Adrenal gland (tissue), 7 donors: ENCODE data around the genes NHEJ1 and ANKZF1.

DNA sequence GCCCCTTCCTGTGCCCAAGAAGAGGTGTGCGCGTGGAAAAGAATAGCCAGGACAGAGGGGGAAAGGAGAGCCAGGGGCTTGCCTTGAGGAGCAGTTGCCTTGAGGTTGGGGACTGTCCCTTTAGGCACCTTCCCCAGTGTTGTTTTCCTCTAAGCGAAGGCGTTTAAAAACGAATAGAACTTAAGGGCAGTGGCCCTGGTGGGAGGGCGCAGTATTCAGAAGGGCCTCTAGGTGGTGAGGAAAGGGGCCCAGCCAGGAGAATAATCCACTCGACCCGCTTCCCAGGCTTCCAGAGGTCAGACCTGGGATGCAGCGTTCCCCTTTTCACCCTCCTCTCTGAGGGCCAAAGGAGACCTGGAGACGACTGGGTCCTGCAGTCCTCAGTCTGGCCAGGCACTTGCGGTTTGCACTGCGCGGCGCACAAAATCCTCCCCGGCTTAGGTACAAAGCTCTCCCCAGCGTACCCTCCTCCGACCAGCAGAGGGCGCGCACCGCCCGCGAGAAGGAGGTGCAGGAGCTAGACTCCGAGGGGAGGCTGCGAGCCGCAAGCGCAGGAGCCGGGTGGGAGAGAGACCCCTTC lies 5.2 kb downstream of the FEV start:
- PRO-cap, 3 experiments: peak in 1 of 3 experiments; most common plus-strand start position 513 of the sequence (in 1); most common minus-strand start position 399 of the sequence (in 1)
- RAMPAGE, long total RNA, 4 experiments: no peak in any of the 4 experiments
- RRBS: no CpG with 5 or more reads among the region's 27 CpGs

- PRO-cap, 3 experiments: peak in 3 of 3 experiments; most common plus-strand start chr2:219002251 (in 1); most common minus-strand start chr2:219001977 (in 3)
- RAMPAGE, long total RNA, 4 experiments: no peak in any of the 4 experiments
- RRBS: 2% methylated on average over 4 of the region's 31 CpGs
Observed at GRCh38 chr2:219001866-219002383, 8.7 kb upstream of the CRYBA2 start.

- PRO-cap, 3 experiments: peak in 1 of 3 experiments; most common plus-strand start chr2:219002704 (in 1); most common minus-strand start chr2:219002587 (in 1)
- RAMPAGE, long total RNA, 4 experiments: no peak in any of the 4 experiments
- RRBS: 3% methylated on average over 17 of the region's 94 CpGs
Observed at GRCh38 chr2:219002384-219003581, 9.6 kb upstream of the CRYBA2 start.

DNA sequence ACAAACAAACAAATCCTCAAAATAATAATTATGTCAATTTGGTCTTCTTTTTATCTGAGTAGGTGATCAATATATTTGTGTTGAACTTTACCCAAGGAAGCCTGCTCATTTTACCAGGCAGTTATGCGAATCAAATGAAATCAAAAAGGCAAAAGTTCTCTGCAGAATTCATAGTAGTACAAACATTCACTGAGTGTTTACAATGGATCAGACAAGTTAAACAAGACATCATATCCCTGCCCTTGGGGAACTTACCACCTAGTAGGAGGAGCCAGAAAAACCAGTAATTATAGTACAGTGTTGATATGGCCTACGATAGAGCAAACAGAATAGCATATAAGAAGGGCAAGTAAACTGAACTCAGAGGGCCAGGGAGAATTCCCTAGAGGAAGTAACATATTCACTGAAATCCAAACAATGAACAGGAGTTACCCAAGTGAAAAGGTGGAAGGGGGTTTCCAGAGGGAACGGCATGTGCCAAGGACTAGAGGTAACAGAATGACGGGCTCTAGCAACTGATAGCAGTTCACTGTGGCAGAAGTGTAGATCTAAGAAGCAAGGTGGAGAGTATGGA lies 34.1 kb downstream of the NHEJ1 start:
- PRO-cap, 3 experiments: no peak in any of the 3 experiments
- RAMPAGE, long total RNA, 4 experiments: no peak in any of the 4 experiments
- RRBS: no CpG with 5 or more reads among the region's 4 CpGs

DNA sequence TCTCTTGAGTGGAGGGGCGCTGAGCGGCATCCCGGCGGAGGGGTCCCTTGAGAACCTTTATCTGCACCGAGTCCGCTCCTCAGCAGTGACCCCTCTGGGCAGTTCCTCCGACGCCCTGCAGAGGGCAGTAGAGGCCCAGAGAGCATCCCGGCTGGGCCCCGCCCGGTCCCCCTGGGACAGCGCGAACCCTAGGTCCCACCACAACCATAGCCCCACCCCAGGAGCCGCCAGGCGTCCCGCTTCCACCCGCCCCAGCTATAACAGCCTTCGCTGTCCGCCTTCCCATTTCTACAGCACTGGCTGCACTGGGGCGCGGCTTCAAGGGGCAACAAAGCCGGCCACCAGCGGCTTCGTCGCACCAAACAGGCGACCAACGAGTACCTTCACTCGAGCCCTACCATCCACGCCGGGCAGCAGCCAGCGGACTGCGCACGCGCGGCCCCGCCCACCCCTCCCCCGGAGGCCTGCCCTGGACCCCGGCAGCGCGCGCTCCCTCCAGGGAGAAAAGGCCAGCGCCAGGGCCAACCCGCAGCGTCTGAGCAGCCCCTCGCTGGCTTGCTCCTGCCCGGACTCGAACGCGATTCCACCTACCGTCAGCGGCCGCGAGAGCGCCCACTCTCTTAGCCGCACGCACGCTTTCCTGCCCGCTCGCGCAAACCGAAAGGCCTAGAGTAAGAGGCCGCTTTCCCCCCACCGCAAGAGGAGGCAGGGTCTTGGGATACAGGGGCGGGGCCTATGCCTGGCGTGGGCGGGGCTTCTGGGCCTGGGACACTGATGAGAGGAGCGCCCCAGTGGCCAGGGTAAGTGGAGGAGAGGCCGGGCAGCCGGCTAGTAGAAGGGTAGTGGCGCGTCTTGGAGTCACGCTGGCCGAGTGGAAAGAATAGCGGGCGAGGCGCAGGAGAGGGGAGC lies at the start of gene NHEJ1:
Gene NHEJ1 (minus strand): TSS at position 687 of the 909 bp plus-strand sequence.
- PRO-cap, 3 experiments: peak in 3 of 3 experiments; most common plus-strand start position 459 of the sequence (in 3); most common minus-strand start position 427 of the sequence (in 3)
- RAMPAGE, long total RNA, 4 experiments: start-site peak on the minus strand in 4 of 4 experiments, centred at positions 670 to 683 of the sequence, 15 to 97 reads per replicate
- RRBS: under 1% methylated on average over 25 of the region's 76 CpGs

DNA sequence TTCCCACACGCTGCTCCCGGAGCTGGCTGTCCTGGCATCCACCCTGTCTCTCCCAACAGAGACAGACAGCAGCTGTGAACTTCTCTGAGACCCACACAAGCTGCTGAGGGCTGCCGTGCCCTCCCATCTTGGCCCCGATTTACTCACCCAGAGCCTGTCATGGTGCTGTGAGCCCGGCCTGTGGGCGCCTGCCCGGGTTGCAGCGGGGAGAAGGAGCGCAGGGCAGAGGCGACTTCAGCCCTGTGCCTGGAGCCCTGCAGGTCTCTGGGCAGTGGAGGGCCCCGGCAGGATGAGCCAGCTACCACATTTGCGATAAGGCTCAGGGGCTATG lies 3.3 kb upstream of the ABCB6 start:
- PRO-cap, 3 experiments: no peak in any of the 3 experiments
- RAMPAGE, long total RNA, 4 experiments: no peak in any of the 4 experiments
- RRBS: 97% methylated on average over 4 of the region's 12 CpGs

DNA sequence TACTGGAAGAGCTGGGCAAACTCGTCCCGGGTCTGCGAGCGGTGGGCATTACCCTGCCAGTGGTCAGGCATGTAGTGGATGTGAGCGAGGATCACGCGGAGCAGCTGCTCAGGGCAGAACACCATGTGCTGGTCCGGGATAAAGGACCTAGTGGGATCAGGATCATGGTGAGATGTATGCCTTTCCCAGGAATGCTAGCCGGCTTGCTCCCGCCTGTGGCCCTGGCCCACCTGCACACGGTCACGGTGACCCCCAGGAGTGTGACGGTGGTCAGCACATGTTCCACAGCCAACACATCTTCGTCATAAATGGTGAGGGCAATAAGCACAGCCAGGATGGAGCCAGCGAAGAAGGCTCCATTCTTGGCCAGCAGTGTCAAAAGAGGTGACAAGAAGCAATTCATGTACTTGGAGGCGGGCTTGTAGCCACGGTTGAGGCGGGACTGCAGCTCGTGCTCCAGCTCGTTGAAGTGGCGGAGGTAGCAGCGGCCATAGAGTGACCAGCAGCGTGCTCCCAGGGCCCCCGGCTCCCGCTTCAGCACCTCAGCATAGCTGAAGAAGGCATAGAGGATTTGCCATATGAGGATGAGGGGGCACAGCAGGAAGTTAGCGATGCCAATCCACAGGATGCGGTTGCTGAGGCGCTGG lies 5.2 kb upstream of the ABCB6 start:
- PRO-cap, 3 experiments: no peak in any of the 3 experiments
- RAMPAGE, long total RNA, 4 experiments: no peak in any of the 4 experiments
- RRBS: 94% methylated on average over 4 of the region's 28 CpGs

DNA sequence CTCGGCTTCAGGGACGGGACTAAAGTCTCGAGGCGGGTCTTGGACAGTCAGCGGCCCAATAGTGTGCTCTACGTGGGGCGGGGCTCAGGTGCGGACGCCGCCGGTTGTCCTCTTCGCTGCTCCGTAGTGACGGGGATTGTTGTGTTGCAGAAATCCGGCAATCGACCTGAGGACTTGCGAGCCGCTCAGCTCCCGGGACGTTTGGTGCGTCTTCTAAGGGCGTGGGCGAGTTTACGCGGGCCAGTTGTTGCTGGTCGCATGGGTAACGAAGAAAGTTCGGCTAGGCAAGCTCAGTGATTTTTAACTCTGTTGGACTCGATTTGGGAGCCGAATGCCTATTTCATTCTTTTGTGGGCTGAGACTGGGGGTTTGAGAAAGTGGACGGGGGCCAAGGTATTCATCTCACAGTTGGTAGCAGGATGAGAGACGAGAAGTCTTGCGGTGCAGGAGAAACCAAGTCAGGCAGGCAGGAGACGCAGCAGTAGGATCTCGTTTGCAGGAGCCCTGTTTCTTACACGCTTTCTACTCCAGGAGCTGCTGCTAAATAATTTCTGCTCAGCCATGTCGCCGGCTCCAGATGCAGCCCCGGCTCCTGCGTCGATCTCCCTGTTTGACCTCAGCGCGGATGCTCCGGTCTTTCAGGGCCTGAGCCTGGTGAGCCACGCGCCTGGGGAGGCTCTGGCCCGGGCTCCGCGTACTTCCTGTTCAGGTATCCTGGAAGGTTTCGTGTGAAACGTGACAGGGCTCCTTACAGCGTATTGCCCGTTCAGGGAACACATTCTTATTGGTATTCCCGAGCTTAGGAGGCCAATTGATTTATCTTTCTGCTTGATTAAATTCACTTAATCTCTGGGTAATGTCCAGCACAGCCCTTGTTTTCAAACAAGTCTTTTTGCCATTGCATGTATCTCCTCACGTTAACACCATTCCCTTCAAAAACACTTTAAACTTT lies at the start of gene ANKZF1:
Gene ANKZF1 (plus strand): TSS at position 110 of the 952 bp plus-strand sequence.
- PRO-cap, 3 experiments: peak in 3 of 3 experiments; most common plus-strand start position 160 of the sequence (in 2); most common minus-strand start position 612 of the sequence (in 2)
- RAMPAGE, long total RNA, 4 experiments: start-site peak on the plus strand in 4 of 4 experiments, centred at positions 141 to 166 of the sequence, 41 to 348 reads per replicate
- RRBS: 1% methylated on average over 18 of the region's 55 CpGs

DNA sequence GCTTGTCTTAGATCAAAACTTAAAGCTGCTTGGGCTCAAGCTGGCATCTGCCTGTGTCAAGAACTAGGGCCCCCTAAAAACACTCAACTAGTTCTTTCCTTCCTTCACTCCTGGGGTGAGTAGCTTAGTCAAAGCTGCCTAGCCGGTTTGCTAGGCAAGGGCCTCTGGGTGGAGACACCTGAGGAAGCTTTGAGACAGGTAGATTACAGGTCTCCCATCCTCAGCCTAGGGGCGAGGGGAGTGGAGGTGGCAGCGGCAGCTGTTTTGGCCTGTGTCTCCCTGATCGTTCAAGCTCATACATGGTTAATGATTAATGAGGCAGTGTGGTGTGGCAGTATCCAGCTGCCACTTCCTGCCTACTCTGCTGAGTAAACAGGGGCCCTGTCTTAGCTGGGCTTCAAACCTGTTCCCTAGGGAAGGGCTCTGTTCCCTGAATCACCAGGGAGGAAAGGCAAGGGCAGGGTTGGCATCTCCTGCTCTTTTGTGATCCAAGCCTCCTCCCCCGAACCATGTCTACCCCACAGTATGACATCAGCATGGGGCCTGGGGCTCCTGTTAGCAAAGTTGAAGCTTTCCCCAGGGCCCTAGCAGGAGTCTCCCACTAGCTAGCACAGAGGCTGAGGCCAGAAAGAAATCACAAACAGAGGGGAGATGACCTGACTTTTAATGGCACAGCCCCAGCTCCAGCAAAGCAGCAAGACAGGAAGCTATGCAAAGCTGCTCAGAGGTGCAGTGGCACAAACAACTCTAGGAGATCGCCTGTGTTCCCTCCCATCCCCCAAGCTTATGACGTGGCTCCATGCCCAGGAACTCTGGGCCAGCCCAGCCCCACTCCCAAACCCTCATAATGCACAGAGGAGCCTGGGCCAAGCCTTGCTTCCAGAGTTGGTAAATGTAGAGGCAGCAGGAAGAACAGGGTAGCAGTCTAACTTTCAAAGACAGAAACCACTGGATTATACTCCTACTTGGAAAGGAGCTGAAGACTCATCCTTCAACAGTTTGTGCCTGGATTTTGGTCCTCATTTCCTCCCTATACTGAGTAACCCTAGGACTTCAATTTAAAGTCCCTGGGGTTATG lies 3.6 kb upstream of the TUBA4B start:
- PRO-cap, 3 experiments: peak in 1 of 3 experiments; most common plus-strand start position 845 of the sequence (in 1); most common minus-strand start position 749 of the sequence (in 1)
- RAMPAGE, long total RNA, 4 experiments: no peak in any of the 4 experiments
- RRBS: no CpG with 5 or more reads among the region's 7 CpGs

- PRO-cap, 3 experiments: no peak in any of the 3 experiments
- RAMPAGE, long total RNA, 4 experiments: no peak in any of the 4 experiments
- RRBS: 31% methylated on average over 2 of the region's 24 CpGs
Observed at GRCh38 chr2:219452534-219453385, 18.1 kb downstream of the SPEG start.

- PRO-cap, 3 experiments: no peak in any of the 3 experiments
- RAMPAGE, long total RNA, 4 experiments: no peak in any of the 4 experiments
- RRBS: 18% methylated on average over 2 of the region's 12 CpGs
Observed at GRCh38 chr2:219459474-219460150, 25.0 kb downstream of the SPEG start.

DNA sequence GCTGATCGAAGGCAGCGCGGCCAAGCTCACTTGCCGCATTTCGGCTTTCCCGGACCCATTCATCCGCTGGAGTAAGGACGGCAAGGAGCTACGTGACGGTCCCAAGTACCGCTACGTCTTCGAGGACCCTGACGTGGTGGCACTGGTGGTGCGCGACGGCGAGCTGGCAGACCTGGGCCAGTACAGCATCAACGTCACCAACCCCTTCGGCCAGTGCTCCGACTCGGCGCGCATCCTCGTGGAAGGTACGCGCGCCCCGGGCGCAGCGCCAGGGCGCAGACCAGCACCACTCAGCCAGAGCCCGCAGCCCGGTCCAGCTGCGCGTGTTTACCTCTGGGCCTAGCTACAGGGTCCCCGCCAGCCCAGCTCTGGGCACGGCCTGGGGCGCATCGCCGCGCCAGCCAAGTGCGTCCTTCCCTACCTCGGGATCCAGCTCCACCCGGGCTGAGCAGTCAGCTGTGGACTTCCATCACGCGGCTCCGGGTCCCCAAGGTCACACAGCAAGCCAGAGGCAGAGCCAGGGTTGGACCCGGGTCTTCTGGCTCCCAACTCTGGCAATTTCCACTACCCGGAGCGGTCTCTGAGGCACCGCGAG lies 1.0 kb downstream of the SPEGNB start:
- PRO-cap, 3 experiments: no peak in any of the 3 experiments
- RAMPAGE, long total RNA, 4 experiments: no peak in any of the 4 experiments
- RRBS: 15% methylated on average over 14 of the region's 53 CpGs

- PRO-cap, 3 experiments: no peak in any of the 3 experiments
- RAMPAGE, long total RNA, 4 experiments: no peak in any of the 4 experiments
- RRBS: no CpG with 5 or more reads among the region's 3 CpGs
Observed at GRCh38 chr2:219499065-219499269, 276 bp downstream of the GMPPA start.

- PRO-cap, 3 experiments: no peak in any of the 3 experiments
- RAMPAGE, long total RNA, 4 experiments: no peak in any of the 4 experiments
- RRBS: no CpG with 5 or more reads among the region's 28 CpGs
Observed at GRCh38 chr2:219501398-219502439, 3.0 kb downstream of the GMPPA start.

DNA sequence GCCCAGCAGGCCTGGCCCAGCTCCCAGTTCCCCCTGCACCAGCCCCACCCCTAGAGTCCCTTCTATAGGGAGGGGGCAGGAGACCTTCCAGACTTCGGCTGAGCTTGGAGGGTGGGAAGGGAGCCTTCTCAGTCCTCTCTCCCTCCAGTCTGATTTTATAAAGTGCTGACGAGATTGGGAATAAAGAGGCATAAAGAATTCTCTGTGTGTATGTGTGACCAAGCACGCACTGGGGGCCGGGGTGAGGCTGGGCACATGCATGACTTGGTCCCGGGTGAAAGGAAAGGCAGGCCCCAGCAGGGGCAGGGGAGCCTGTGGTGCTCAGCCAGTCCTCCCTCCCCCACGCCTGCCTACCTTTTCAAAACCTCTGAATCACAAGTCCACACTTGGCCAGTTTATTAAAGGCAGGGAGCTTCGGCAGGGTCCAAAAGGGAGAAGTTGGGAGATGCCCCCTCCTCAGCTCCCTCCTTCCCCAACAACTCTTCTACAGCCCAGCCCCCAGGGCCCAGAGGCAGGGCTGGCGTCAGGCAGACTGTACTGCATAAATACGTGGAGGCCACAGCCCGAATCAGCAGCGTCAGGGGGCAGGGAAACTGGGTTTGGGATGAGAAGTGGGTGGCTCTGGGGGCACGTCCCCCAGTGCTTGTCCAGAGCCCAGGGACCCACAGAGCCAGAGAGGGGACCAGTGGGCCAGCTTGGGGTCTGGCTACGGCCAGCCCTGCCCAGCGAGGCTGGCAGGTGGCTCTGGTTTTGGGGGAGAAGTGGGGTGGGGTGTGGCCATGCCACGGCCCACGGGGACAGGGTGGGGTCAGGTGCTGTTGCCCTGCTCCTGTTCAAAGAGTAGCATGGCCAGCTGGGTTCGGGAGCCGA lies 4.8 kb downstream of the CHPF start:
- PRO-cap, 3 experiments: no peak in any of the 3 experiments
- RAMPAGE, long total RNA, 4 experiments: no peak in any of the 4 experiments
- RRBS: no CpG with 5 or more reads among the region's 18 CpGs

GRCh38 chr2:219541577-219542221 lies 1.9 kb downstream of the CHPF start:
- PRO-cap, 3 experiments: peak in 1 of 3 experiments; most common plus-strand start chr2:219542021 (in 1); most common minus-strand start chr2:219541895 (in 1)
- RAMPAGE, long total RNA, 4 experiments: no peak in any of the 4 experiments
- RRBS: 4% methylated on average over 7 of the region's 49 CpGs

DNA sequence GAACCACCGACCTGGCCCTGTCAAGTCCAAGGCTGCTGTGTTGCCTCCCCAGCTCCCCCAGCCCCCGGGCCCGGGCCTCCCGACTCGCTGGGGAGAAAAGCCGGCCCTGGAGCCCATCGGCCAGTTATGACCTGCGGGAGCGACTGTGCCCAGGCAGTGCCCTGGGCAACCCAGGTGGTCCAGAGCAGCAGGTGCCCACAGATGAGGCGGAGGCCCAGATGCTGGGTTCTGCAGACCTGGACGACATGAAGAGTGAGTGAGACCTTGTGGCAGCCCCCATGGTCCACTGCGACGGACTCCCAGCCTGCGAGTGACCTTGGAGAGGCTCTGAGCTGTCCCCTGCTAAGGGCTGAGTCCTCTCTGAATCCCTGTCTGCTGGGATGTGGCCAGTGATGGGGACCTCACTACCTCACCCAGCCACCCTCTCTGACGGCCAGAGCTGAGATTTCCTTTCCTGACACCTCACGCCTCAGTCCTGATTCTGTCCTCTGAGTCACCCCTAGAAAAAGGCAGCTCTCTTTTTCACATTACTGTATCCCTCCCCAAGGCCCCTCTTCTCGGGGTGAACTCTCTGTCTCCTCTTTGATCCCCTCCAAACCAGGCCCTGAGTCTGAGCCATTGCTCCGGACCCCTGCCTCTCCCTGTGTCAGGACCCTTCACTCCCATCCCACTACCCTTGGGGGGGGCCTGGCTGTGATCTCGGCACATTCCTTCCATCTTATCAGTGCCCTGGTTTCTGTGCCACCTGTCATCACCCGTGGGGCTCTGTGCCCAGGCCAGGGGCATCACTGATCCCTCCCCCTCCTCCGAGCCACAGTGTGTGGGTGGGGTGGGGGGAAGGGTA lies 2.9 kb downstream of the SLC4A3 start:
- PRO-cap, 3 experiments: peak in 2 of 3 experiments; most common plus-strand start position 436 of the sequence (in 1); most common minus-strand start position 254 of the sequence (in 1)
- RAMPAGE, long total RNA, 4 experiments: no peak in any of the 4 experiments
- RRBS: no CpG with 5 or more reads among the region's 21 CpGs

- PRO-cap, 3 experiments: peak in 1 of 3 experiments; most common plus-strand start chr2:220956170 (in 1)
- RAMPAGE, long total RNA, 4 experiments: no peak in any of the 4 experiments
- RRBS: no CpG with 5 or more reads among the region's 1 CpG
Observed at GRCh38 chr2:220955934-220956297, 616.2 kb downstream of the EPHA4 start.

DNA sequence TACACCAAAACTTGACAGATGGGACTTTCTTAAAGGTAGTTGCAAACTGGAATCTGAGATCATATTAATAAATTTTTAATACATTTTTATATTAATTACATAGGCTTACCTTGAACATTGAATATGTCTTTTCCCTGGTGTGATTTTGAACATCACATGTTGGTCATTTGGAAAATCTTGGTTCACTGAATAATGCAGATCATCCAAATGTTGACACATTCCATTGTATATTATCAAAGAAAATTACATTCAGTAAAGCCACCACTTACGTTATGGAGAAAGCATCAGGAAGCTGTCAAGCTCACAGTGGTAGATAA lies 597.0 kb downstream of the EPHA4 start:
- PRO-cap, 3 experiments: no peak in any of the 3 experiments
- RAMPAGE, long total RNA, 4 experiments: no peak in any of the 4 experiments
- RRBS: no CpG with 5 or more reads among the region's 1 CpG

DNA sequence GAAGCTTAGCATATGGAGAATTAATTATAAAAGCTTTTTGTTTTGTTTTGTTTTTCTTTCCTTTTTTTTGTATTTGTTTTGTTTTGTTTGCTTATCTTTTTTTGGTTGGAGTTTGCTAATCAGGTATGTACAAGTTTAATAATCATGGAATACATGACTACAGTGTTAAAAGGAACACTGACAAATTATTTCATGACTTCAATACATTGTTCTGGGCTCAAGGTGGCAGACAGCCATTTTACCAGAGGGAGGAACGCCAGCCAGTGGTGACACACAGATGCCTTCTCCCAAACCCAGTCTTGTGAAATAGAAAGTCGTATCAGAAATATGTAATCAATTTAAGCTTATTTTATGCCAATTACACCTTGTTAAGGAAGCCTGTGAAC lies 263.9 kb upstream of the EPHA4 start:
- PRO-cap, 3 experiments: no peak in any of the 3 experiments
- RAMPAGE, long total RNA, 4 experiments: no peak in any of the 4 experiments
- RRBS: no CpG with 5 or more reads among the region's 2 CpGs